Lung (tissue), 4 donors: ENCODE measurements around the gene MAN2A1.

GRCh38 chr5:108058373-108058794 lies 323.5 kb downstream of the FBXL17 start:
- PRO-cap: no peak
- RAMPAGE, long total RNA: no peak
- RRBS: no CpG with 5 or more reads among the region's 3 CpGs

DNA sequence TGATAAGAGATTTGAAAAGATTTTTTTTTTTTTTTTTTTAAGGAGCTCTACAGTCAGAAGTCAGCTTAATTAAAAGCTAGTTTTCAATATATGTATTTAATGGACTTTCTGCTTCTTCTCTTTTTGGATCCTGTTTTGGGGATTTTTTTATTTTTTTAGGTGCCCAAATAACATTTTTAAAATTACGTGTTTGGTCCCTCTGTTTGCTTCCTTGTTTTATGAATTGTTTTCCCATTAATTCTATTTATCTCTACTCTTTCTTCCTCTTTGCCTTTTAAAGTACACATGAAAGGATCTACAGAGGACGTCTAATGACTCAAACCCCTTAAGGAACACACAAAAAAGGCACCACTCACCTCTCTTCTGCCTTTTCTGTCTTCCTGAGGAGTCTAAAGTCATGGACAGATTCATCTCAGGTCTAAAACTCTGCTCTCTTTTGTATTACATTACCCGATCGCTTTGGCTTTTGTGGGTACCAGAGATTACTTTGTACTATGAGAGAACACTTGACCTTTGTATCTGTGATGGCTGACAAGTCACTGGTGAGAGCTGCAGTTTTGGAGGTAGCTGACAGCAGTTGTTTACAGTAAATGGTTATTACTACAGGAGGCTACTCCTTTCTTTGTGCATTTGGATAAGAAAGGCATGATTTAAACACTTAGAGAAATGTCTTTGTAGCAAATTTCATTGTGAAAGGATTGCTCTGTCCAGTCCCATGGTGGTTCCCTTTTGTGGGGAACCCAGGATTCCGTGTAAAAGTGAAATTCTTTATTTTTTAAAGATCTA lies 307.4 kb downstream of the FBXL17 start:
- PRO-cap: no peak
- RAMPAGE, long total RNA: no peak
- RRBS: no CpG with 5 or more reads among the region's 5 CpGs

GRCh38 chr5:108089112-108089796 lies 292.6 kb downstream of the FBXL17 start:
- PRO-cap: no peak
- RAMPAGE, long total RNA: no peak
- RRBS: no CpG with 5 or more reads among the region's 3 CpGs

DNA sequence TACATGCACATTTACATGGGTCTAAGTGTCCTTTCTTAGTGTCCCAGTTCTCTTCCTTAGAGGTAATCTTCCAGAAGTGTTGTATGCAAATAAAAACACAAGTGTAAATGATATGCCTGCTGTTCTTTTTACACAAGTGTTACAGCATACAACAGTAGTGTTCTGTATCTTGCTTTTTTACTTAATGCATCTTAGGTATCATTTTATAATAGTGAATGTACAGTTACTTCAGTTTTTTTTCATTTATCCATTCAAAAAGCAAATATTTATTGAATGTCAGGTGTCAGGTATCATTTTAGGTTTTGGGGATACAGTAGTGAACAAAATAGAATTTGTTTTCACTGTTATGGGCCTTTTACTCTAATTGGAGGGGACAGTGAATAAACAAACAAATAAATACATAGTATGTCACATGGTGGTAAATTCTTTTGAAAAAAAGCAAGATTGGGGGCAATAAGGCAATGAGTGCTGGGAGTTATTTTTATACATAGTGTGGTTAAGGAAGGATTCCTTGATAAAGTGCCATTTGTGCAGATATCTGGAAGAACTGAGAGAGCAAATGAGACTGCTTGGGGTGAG lies 156.2 kb downstream of the FER start:
- PRO-cap: no peak
- RAMPAGE, long total RNA: no peak

DNA sequence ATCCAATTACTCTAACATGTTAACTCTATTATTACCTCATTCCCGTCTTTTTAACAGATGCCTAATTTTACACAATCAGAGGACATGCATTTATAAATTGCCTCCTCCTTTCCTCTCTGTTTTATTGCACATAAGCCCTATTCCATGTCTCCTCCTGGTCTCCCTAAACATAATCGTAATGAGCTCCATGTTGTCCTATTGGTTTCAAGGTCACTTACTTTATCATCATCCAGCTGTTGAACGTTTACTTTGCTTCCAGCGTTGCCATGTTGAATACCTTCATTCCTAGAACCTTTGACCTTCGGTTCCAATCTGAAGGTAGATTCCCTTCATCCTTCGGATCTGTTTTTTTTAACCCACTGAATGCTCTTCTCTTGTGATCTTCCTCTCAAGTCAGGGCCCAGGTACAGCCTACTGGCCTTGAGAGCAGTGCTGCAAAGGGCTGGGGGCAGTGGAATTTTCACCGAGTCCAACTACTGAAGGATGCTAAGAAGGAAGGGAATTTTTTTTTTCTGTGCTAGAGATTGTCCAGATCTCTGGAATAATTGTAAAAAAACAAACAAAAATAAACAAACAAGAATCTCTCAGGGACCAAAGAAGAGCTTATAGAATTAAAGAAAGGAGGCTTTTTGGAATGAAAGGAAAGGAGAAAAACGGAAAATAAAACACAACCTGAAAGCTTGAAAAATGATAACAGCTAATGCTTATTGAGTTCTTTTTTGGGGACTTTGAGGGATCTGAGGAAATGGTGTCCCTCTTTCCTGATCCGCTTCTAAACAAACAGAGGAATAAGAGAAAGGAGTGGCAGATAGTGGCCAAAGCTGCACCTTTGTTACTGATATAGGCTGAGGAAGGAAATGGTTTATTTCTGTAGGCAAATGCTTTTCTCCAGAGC lies 84.1 kb downstream of the PJA2 start:
- PRO-cap: no peak
- RAMPAGE, long total RNA: no peak
- RRBS: no CpG with 5 or more reads among the region's 9 CpGs

DNA sequence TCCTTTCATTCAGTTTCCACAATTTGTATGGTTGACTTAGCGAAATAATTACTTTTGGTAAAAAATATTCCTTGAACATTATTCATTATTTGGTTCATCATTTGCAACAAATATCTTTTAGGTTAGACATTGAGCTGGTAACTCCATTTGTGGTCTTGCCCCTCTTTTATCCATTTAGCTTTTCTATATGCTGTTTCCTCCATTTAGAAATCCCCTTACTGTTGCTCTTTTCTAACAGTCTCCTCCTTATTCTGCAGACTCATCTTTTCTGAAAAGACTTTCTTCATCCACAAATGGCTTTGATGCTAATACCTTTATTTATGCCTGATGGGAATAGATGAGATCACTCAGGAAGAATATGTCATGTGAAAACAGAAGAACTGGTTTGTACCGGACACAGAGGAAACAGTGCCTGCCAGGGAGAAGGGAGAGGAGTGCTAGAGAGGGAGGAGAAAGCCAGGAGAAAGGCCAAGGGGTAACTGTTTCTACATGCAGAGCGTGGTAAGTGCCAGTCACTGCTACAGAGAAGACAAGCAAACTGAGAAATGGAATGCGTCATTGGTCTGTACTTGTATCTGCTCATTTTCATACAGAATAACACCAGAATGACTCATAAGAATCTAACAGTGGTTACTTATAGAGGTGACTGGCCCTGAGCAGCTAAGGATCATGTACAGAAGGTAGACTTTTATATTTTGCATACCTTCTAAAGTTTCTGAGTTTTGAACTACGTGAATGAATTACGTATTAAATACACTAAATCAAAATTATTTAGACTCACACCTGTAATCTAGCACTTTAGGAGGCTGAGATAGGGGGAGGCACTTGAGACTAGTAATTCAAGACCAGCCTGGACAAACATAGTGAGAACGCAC lies 45.9 kb upstream of the PJA2 start:
- PRO-cap: no peak
- RAMPAGE, long total RNA: no peak
- RRBS: no CpG with 5 or more reads among the region's 7 CpGs

DNA sequence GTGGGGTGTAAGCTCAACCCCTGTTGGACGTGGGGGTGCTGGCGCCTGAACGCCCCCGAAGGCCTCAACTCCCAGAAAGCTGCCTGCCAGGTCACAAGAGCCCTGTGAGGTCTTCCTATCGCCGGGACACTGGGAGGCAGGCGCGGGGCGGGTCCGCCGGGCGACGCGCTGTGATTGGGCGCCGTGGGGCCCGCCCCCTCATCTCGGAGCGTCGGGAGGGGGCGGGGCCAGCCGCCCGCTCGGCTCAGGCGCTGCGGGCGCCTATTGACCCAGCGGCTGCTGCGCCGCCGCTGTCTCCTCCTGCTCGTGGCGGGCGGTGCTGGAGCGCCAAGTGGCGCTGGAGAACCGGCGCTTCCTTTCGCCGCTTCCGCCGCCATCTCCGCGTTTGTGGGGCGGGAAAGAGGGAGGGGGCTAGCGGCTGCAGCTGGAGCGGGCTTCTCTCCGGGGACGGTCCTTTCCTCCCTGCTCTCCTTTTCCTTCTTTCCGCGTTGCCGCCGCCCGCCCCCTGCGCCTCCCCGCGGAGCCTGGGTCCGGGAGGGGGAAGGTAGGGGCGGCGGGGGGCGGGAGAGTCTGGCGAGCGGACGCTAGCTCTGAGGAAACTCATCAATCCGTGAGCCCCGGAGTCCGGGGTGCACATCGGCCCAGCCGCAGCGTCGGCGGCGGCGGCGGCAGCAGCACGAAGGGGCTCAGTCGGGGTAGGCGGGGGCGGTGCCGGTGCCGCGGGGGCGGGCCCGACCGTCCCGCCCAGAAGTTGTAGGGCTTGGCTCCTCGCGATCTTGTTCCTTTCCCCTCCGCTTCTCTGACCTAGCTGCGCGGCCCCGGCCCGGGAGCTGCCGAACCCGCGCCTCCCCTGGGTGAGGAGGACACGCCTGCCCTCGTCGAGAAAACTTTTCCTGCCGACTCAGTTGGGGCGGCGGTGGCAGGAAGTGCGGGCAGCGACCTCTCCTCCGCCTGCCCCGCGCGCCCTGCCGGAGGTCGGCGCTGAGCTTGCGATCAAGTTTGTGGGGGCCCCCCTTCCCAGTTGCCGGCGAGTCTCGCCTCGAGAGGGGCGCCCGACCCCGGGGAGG lies at the start of gene MAN2A1:
TSS of gene MAN2A1 (plus strand) at position 782 of the 1,067 bp plus-strand sequence.
- PRO-cap: bidirectional peak, plus-strand start at position 423 of the sequence, minus-strand start at position 131 of the sequence; bidirectional peak, plus-strand start at position 904 of the sequence, minus-strand start at position 699 of the sequence
- RAMPAGE, long total RNA: no peak
- RRBS: 1% methylated on average over 52 of the region's 119 CpGs

- PRO-cap: no peak
- RAMPAGE, long total RNA: no peak
- RRBS: no CpG with 5 or more reads among the region's 32 CpGs
Observed at GRCh38 chr5:109690912-109691731, 1.4 kb downstream of the MAN2A1 start.

- PRO-cap: no peak
- RAMPAGE, long total RNA: no peak
- RRBS: no CpG with 5 or more reads among the region's 2 CpGs
Observed at GRCh38 chr5:109739642-109740589, 50.2 kb downstream of the MAN2A1 start.

- PRO-cap: no peak
- RAMPAGE, long total RNA: no peak
- RRBS: no CpG with 5 or more reads among the region's 3 CpGs
Observed at GRCh38 chr5:109790441-109791238, 100.9 kb downstream of the MAN2A1 start.

DNA sequence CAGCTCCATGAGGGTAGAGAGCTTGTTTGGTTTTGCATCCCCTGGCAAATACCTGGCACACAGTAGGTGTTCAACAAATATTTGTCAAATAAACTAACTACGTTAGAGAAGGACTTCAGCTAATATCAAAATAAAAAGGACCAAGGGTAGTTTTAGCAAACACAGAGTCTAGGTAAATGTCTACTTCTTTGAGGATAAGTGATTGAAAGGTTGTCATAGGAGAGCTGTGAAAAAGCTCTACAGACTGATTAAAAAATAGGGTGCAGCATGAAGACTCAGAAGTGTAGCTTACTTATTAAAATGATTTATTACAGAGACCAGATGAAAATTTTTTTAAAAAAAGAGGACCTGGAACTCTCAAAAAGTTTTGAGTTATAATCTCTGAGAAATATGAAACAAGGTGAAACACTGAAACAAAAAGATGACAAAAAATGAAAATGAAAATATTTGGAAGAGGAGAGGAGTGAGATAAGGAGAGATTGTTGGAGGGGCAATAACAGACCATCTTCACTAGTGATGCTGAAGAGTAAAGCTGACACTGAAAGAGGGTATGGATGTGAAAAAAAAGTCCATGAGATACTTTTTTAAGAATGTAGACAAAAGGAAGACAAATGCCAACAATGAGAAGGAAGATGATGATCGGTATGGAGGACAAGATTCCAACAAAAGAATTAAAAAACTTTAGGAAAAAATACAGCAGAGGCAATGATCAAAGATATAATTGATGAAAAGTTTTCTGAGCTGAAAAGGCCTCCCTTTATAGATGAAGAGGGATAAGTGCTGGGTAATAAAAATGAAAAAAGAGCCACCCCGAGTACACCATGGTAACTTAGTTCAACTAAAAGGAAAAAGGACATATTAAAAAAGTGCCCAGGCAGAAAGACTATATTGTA lies 107.4 kb downstream of the MAN2A1 start:
- PRO-cap: no peak
- RAMPAGE, long total RNA: no peak
- RRBS: no CpG with 5 or more reads among the region's 3 CpGs

DNA sequence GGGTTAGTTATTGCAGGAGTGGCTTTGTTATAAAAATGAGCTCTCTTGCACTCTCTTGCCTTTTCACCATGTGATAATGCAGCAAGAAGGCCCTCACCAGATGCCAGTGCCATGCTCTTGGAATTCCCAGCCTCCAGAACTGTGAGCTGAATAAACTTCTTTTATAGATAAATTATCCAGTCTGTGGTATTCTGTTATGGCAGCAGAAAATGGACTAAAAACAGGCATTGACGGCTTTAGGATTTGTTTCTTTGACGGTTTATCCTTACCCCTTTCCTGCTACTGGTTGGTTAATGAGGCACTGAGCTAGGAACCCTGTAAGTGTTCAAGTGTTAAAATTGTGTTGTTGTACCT lies 161.7 kb downstream of the MAN2A1 start:
- PRO-cap: no peak
- RAMPAGE, long total RNA: no peak
- RRBS: no CpG with 5 or more reads among the region's 2 CpGs

DNA sequence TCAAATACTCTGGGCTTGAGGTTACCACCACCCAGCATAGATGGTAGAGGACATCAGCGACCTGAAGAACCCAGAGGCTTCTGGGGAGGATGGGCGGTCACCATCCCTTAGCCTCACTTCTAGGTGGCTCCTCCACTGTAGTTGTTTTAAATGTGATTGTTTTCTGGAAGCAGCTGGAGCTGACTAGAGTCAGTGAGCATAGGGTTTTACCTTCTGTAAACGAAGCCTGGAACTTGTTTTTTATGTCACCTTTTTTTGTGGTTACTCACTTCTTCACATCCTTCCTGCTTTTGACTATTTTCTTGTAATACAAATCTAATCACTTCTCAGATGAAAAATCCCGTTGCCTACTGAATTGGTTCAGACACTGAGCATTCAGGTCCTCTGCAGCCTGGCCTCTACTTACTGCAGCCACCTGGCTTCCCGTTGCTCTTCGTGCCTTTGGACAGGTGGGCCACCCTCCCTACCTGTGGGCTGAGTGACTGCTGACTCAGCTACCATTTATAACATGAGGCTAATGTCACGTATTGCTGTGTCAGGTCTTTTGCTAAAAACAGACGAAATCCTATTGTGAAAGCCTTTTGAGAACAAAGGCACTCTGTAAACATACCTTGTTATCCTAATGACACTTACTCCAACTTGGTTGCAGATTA lies 167.8 kb downstream of the MAN2A1 start:
- PRO-cap: no peak
- RAMPAGE, long total RNA: no peak
- RRBS: no CpG with 5 or more reads among the region's 8 CpGs

GRCh38 chr5:110054360-110054741 lies 364.6 kb downstream of the MAN2A1 start:
- PRO-cap: no peak
- RAMPAGE, long total RNA: no peak
- RRBS: no CpG with 5 or more reads among the region's 2 CpGs

- PRO-cap: no peak
- RAMPAGE, long total RNA: no peak
- RRBS: no CpG with 5 or more reads among the region's 1 CpG
Observed at GRCh38 chr5:111230991-111231429, 6.8 kb downstream of the CAMK4 start.

DNA sequence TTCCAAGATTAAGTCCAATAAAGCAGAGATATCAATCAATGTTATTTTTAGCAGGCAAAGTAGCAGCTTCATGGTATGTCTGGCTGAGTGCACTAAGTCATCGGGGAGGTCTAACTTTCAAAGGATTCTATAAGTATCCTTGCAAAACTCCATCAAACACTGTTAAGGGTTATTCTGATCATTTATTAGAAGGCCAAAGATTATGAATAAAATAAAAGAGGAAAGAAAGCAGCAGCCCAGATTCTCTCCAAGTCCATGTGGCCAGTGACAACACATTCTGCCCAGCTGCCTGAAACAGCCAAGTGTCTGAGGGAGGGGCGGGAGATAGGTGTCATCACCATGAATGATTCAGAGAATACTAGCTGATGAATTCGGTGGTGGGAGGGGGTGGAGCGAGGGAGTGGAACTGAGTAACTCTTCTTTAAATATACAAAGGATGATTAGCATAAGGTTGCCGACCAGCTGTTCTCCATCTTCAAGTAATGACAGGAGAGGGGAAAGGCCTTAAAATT lies 21.2 kb downstream of the NREP start:
- PRO-cap: no peak
- RAMPAGE, long total RNA: no peak
- RRBS: no CpG with 5 or more reads among the region's 5 CpGs

DNA sequence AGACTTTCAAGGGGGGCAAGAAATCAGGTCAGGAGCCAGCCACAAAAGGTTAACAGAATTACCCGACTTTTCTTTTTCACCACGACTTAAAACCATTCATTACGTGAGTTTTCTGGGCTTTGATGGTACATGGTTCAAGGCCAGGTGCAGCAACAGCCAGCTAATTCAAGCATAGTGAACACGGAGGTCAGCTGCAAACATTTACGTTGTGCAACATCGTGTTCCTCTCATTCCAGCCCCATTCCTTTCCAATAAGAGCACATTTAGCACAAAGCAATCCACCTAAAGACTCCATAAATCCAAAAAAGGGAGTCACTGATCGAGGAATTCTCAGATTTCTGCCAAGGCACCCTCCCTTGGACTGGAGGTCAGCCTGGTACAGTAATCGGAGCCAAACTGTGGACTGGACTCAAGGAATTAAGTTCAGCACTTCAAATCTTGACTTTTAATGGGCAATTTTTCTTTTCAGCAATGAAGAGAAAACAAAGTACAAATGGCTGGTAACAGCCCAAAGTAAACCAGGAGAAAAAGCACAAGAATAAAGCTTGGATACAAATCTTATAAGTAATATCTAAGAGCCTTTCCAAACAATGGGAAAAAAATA lies 14.3 kb downstream of the NREP start:
- PRO-cap: no peak
- RAMPAGE, long total RNA: no peak
- RRBS: no CpG with 5 or more reads among the region's 8 CpGs

- PRO-cap: bidirectional peak, plus-strand start at chr5:111757851, minus-strand start at chr5:111757716
- RAMPAGE, long total RNA: no peak
- RRBS: under 1% methylated on average over 8 of the region's 83 CpGs
Observed at GRCh38 chr5:111757630-111758493, 868 bp upstream of the NREP start.

GRCh38 chr5:112163922-112164604 lies 255.0 kb downstream of the EPB41L4A start:
- PRO-cap: no peak
- RAMPAGE, long total RNA: no peak
- RRBS: no CpG with 5 or more reads among the region's 3 CpGs

- PRO-cap: no peak
- RAMPAGE, long total RNA: no peak
- RRBS: no CpG with 5 or more reads among the region's 3 CpGs
Observed at GRCh38 chr5:112224875-112225587, 194.0 kb downstream of the EPB41L4A start.